Temporal lobe (tissue), 2 donors: ENCODE data around the genes SLITRK5 and GPC5.

DNA sequence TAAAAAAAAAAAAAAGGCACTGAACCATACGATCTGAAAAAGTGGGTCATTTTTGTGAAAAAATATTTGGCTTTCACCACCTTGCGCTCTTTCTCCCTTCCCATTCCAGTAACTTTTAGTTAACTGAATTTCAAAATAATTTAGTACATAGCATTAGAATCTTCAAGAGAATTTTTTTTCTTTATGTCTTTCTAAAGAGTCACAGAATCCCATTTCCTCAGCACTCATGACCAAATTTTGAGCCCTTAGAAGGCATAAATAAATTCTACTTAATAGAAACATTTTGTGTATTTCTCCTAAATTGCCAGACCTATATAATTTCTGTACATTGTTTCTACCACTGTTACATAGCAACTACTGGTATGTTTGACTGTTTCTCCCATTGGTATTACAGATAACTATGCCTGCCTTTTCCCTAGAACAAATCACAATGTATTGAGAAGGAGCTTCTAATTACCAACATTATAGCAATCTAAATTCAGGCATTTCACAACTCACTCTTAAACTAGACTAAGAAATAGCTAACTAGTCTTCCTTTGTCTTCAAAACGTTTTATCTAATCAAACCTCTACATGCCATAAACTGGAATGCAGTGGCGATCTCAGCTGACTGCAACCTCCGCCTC lies 18.4 kb downstream of the RBM26 start:
- RAMPAGE, long total RNA = no peak

DNA sequence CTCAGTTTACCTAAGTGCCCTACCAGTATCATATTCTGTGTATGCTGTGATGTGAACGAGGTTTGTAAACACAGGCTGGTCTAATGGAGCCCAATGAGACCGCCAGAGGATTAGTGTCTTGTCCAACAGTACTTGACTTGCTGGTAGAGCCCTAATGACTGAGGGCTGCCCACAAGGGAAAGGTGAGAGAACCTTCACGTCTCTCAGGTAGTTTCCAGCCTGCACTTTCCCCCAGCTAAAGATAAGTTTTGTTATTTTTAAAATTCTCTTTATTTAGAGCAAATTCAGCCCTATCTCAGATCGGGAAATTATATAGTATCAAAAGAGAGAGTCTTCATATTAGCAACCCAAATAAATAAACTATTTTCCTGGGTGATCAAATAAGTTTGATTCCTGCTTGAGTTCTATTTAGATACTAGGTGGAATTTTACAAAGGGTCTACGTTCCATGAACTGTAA lies 576 bp upstream of the RBM26 start:
- RAMPAGE, long total RNA = no peak

GRCh38 chr13:79503075-79503862 lies 22.3 kb downstream of the NDFIP2 start:
- RAMPAGE, long total RNA = no peak

GRCh38 chr13:79525619-79526498 lies 44.9 kb downstream of the NDFIP2 start:
- RAMPAGE, long total RNA = no peak

- RAMPAGE, long total RNA = no peak
Measured at GRCh38 chr13:79780160-79780581, 299.2 kb downstream of the NDFIP2 start.

GRCh38 chr13:79998459-79998820 lies 342.5 kb downstream of the SPRY2 start:
- RAMPAGE, long total RNA = no peak

DNA sequence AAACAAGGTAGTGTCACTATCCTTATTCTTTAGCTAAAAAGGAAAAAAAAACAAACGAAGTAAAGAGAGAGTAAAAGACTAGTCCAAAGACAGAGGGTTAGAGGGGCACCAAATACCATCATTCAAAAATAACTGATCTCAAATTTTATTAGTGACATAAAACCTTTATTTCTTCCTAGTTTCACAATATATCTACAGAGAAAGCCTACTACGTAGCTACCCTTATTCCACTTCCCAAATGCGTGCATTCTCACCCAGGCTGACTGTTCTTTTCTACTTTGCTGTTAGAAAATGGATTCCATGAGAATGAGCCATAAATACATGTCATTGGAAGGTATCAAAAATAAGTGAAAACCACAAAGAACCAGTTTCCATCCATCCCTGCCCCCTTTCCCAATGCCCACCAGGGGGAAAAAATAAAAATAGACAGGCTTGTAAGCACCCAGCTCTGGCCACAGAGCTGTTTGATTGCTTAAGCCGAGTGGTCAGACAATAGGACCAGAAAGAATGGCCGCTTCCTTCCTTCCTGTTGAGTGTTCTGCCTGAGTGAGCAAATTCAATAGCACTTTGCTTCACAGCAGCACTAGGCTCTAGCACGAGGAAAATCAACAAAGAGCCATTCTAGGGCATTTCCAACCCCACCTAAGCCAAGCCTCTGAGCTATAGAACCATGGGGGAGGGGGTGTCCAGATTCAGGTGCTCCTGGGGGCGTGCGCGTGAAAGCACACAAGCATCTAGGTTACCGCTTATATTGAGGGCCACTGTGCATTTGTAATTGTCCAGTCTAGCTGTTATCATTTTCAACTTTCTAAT lies 64.6 kb downstream of the SPRY2 start:
- RAMPAGE, long total RNA = no peak

DNA sequence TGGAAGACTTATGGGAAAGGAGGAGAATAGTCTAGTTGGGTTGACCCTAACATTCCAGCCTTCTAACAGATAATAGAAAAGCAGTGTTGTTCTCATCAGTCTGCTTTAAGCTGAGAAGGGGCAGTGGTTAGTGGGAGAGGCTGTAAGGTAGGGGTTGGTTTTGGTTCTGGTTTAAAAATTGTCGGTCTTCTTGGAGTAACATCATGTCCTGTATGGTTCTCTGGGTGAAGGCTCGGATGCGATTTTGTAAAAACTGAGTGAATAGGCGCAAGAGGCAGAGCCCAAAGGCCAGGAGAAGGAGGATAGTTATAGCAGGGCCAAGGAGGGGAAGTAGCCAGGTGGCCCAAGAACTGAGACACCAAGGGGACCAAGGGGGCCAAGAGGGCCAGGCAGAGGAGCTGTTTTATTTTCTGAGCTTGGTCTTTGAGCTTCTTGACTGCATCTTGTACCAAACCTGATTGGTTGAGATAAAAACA lies 913.5 kb upstream of the SLITRK5 start:
- RAMPAGE, long total RNA = no peak

DNA sequence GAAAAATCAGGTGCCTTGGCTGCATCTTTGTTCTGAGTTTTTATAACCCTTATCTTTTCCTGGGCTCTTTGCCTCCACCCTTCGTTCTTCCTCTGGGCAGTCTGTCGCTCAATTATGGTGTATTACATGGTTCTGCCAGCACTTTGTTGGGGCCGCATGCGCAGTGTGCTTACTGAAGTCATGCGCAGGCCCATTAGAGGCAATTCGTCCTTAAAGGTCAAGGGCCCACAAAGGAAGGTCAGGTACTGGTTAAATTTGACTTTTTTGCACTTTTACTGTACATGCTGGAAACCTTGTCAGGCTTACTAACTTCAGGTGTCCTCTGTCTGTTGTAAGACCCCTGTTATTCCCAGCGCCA lies 761.8 kb upstream of the SLITRK5 start:
- RAMPAGE, long total RNA = no peak

DNA sequence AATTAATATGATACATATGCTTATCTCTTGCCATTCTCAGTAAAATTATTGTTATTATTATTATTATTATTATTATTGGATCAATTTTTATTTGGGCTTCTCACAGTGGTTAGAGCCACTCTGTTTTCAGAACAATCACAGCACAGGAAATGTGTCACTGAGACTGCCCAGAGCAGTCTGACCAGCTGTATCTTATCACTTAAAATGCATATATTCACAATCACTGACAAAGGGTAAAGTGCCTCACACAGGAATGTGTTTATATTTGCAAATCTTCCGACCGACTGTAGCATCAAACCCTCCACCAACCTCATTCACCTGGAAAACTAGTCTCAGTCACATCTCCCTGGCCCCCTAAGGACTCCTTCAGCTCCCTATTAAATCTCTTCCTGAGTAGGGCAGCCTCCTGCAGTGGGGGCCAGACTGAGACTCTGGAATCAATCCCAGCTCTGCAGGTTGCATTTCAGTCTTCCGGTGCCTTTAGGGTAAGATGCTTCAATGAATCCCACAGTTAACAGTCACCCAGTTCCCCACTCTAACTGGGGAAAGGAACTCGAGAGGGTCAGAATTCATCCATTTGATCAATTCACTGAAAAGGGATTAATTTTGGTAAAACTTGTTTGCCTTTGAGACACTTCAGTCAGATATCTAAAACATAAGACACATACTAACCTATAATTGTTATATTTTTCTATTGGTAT lies 738.2 kb upstream of the SLITRK5 start:
- RAMPAGE, long total RNA = no peak

DNA sequence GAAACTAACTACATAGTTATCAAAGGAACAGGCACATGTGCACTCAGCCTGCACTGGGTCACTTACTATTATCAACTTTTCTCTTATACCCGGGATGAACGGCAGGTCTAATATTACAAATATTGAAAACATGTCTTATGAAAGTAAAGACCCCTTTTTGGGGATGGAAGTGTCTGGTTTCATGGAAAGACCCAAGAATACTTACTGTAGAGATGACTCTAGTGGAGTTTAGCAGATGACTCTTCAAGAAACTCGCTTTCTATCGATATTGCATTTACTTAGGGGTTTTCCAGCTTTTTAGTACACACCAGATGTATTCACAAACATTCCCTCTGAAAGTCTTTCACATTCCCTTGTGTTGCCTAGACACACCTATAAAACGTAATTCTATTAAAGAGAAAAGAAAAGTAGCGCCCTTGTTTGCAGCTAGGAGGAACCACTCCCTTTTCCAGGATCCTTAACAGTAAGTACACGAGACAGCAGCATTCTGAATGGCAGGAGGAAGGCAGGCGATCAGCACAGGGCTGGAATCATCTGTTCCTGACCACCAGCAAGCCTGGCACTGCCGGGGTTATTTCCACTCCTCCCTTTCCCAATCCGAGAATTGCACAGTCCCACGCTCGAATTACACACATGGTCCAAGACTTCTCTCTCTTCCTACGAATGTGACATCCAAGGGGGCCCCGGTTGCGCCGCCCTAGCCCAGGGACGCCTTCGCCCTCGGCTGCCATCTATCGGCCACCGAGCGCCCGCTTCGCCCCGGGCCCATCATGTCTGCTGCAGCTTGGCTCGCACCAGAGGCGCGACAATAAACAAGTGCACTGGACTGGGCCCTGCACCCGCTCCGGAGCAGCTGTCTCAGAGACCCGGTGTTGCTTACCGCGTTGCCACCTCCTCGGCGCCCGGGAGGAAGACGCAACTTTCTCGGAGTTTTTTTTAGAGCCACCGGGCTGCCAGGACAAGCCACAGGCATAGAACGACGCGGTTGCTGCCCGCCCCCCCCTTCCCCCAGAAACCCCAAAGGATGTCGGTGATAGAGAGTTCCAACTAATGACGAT lies at the start of gene SLITRK5:
SLITRK5 (plus strand) TSS at position 741 of the 1,058 bp plus-strand sequence.
- RAMPAGE, long total RNA = no peak

DNA sequence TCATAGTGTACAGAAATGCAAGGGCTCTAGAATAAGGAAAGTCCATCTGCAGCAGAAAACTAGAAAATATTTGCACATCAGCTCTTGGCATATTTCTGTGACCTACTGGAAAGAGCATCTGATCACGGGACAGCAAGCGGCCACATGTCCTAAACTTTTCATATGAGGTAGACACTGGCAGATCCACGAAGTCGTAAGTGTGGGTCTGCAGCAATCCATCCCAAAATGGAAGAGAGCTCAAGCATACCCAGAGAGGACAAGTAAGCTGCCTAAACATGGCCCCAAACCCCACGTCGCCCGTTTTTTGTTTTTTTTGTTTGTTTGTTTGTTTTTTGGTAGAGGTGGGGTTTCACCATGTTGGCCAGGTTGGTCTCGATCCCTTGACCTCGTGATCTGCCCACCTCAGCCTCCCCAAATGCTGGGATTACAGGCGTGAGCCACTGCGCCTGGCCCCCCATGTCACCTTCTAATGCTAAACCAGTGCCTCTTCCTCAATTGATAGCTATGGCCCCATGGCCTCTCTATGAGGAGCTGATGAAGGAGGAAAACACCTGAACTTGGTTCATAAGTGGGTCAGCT lies 49.5 kb downstream of the SLITRK5 start:
- RAMPAGE, long total RNA = no peak

GRCh38 chr13:91353517-91354085 lies 44.8 kb upstream of the GPC5 start:
- RAMPAGE, long total RNA = no peak

DNA sequence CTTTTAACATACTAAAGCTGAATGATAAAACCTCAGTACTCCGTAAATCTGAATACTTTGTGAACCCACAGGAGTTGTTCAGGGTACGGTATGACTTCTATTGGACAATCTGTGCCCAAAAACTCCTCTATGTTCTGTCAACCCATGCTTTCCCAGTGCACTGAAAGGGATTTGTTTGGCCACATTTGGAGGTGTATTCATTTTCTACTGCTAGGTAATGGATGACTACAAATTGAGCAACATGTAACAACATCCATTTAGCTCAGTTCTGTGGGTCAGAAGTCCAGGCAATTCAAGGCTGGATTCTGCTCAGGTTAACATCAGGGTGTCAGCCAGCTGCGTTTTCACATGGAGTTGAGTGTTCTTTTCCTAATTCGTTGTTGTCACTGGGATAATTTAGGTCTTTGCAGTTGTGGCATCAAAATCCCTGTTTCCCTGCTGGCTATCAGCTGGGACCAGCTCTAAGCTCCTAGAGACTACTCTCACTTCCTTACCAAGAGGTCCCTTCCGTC lies 25.6 kb upstream of the GPC5 start:
- RAMPAGE, long total RNA = no peak

DNA sequence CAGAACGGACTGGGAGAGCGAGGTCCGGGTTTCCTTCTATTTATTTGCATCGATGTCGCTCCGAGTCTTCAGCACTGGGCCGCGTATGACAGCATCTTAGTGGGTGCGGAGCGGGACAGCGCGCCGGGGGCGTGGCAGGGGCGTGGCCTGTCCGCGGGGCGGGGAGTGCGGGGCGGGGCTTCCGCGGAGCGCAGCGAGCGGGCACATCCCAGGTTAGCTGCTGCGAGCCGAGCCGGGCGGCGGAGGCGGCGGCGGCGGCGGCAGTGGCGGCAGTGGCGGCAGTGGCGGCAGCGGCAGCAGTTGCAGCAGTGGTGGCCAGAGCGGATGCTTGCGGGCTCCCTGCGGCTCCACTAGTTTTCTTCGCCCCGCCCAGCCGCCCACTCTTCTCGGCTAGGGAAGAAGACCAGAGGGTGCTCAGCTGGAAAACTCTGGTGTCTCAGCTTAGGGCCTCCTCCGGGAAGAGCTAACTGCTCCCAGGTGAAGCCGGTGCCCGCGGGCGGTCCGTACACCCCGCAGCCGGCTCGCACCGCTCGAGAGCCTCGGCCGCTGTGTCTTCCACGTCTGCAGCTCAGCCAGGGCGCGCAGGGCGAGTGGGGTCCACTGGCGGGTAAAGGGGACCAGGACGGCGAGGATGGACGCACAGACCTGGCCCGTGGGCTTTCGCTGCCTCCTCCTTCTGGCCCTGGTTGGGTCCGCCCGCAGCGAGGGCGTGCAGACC lies at the start of gene GPC5:
GPC5 (plus strand) TSS at position 206 of the 718 bp plus-strand sequence.
- RAMPAGE, long total RNA = no peak

DNA sequence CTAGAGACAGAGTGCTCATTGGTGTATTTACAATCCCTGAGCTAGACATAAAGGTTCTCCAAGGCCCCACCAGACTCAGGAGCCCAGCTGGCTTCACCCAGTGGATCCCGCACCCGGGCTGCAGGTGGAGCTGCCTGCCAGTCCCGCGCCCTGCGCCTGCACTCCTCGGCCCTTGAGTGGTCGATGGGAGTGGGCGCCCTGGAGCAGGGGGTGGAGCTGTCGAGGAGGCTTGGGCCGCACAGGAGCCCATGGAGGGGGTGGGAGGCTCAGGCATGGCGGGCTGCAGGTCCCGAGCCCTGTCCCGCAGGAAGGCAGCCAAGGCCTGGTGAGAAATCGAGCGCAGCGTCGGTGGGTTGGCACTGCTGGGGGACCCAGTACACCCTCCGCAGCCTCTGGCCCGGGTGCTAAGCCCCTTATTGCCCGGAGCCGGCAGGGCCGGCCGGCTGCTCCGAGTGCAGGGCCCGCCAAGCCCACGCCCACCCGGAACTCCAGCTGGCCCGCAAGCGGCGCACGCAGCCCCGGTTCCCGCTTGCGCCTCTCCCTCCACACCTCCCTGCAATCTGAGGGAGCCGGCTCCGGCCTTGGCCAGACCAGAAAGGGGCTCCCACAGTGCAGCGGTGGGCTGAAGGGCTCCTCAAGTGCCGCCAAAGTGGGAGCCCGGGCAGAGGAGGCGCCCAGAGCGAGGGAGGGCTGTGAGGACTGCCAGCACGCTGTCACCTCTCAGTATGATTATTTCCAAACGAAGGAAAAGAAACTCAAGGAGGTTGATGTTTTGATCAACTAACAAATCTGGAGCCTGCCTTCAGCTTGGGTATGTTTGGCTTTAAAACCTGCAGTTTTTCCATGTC lies 228.2 kb downstream of the GPC6 start:
- RAMPAGE, long total RNA = no peak

GRCh38 chr13:94595606-94595971 lies 363 bp downstream of the TGDS start:
- RAMPAGE, long total RNA = no peak

- RAMPAGE, long total RNA = no peak
Measured at GRCh38 chr13:94662117-94662716, 50.1 kb downstream of the SOX21 start.

- RAMPAGE, long total RNA = no peak
Measured at GRCh38 chr13:94850367-94850617, 137.9 kb upstream of the SOX21 start.

DNA sequence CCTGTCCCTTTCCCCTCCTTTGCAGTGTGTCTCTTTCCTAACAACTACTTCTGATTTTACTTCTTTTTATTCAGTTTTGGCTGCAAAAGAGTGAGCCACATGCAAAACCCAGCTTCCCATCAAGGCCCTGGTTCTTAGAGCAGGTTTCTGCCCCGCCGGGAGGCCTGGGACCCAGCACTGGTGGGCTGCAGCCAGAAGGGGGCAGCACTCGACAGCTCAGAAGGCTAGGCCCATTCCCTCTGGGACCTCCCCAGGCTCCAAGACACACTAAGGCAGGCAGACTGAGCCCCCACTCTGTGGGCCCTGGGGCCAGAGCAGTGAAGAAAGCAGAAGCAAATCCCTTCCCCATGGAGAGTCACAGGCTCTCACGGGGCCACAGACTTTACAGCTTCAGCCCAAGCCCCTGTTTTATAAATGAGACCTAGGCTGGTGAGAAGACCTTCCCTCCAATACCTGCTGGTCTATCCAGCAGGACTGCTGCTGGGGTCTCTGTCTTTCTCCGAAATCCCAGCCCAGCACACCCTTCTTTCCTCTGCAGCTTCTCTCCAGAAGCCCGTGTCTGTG lies 109.4 kb downstream of the ABCC4 start:
- RAMPAGE, long total RNA = no peak